WTC11 (cell line): ENCODE data around the genes KIR3DL3, TMEM86B and BRSK1.

DNA sequence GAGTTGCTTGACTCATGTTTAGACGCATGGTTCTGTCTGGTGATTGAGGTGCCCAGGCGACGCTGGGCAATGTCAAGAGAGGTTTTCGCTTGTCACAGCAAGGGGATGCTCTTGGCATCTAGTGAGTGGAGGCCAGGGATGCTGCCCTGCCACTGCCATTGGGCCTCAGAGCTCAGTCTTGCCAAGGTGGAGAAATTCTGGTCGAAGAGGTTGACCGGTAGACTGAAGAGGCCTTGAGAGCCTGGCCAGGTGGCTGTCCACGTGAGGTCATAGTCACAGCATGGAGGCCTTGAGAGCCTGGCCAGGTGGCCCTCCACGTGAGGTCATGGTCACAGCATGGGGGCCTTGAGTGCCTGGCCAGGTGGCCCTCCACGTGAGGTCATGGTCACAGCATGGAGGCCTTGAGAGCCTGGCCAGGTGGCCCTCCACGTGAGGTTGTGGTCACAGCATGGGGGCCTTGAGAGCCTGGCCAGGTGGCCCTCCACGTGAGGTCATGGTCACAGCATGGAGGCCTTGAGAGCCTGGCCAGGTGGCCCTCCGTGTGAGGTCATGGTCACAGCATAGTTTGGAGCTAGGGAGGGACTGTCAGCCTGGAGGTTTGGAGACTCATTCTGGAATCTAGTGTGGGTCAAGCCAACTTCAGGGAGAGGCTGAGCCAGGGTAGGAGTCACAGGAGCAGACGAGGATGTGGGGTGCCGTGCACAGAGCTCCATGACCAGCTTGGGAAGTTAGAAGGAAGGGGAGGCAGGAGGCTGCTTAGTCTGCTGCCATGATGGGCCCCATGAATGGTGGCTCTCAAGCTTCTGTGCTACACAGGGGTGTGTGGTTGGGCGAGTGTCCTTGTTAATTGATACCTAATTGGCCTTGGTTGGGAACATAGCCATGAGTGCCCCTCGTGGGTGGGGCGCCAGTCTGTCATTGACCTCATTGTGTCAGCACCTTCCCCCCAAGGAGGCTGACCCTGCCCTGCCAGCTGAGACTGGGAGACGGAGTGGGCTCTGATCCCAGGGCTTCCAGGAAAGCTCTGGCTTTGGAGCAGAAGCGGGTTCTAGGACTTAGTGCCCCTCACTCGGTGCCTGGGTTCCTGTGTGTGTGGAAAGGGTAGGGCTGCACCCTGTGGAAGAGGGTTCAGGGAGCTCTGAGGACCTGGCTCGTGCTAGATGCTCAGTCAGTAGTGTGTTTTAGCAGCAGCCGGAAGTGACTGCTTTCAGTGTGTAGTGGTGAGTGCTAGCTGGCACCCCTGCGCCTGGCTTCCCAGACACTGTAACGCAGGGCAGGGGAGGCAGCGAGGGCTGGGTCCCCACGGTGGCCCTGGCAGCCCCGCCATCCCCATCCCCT is 4.0 kb downstream of the LENG9 start:
- PRO-cap: no peak

GRCh38 chr19:54462592-54462764 is 1.1 kb downstream of the LENG9 start:
- PRO-cap: no peak

DNA sequence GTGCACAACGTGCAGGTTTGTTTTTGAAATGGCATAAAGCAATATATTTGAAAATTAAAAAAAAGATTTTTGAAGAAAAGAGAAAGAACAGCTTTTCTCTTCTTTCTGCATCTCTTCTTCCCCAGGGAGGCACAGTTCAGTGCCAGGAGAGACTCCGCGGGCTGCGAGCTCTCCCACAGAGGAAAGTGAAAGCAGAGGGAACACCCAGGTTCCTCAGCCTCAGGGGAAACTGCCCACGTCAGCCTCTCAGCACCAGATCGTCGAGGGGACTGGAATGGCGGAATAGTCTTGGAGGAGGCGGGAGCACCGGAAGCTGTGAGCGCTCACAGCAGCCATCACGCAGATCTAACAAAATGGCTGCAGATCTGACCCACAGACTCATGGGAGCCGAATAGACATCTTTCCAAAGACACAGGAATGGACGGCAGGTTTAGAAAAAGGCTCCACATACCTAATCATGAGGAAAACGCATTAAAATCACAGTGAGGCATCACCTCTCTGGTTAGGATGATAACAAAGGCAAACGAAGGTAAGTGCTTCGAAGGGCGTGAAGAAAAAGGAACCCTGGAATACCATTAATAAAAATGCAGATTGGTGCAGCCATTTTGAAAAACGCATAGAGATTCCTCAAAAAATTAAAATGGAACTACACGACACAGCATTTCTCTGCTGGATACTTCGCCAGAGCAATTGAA is 11.8 kb upstream of the LILRA2 start:
- PRO-cap: no peak

DNA sequence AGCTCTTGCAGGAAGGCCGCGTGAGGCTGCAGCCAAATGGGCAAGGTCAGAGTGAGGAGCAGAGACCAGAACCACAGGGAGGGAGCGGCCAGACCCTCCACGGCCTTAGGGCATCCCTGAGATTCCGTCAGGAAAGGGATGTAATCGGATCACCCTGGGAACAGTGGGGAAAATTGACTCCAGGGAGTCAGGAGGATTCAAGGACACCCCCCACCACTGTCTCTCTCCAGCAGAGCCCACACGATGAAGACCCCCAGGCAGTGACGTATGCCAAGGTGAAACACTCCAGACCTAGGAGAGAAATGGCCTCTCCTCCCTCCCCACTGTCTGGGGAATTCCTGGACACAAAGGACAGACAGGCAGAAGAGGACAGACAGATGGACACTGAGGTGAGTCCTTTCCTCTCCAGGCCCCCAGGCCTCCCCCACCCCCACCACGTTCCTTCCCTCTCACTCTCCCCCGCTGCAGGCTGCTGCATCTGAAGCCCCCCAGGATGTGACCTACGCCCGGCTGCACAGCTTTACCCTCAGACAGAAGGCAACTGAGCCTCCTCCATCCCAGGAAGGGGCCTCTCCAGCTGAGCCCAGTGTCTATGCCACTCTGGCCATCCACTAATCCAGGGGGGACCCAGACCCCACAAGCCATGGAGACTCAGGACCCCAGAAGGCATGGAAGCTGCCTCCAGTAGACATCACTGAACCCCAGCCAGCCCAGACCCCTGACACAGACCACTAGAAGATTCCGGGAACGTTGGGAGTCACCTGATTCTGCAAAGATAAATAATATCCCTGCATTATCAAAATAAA is 4.8 kb downstream of the LILRB4 start:
- PRO-cap: no peak

DNA sequence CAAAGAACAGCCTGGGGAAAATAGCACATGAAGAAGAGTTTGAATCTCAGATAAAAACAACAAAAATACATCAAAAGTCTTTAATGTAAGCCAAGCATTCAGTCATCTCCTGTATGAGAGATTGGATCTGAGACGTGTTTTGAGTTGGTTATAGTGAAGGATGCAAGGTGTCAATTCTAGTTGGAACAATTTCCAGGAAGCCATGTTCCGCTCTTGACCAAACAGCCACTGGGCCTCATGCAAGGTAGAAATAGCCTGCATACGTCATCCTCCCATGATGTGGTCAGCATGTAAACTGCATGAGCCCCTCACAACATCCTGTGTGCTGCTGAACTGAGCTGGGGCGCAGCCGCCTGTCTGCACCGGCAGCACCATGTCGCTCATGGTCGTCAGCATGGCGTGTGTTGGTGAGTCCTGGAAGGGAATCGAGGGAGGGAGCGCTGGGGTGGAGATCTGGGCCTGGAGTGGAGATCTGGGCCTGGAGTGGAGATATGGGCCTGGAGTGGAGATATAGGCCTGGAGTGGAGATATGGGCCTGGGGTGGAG is at the start of gene KIR3DL3:
Gene KIR3DL3 (plus strand): TSS at position 319 of the 546 bp plus-strand sequence.
- PRO-cap: no peak

- PRO-cap: no peak
Observed at GRCh38 chr19:54889652-54890096, 15.6 kb downstream of the FCAR start.

- PRO-cap: no peak
Observed at GRCh38 chr19:55070972-55071526, 4.6 kb upstream of the EPS8L1 start.

DNA sequence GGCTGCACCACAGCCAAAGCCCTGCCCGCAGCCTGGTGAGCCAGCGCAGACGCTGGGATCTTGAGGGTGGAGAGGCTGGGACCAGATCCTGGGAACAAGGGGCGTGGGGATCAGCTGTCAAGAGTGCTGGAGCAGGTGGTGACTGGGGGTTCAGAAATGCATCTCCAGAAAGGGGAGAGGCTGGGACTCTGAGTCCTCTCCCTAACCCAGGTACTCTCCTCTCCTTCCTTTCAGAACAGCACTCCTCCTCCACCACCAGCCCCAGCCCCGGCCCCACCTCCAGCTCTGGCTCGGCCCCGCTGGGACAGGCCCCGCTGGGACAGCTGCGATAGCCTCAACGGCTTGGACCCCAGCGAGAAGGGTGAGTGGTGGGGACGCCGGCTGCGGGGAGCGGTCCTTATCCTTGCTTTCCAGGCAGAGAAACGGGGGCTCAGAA is 10.5 kb downstream of the EPS8L1 start:
- PRO-cap: no peak

DNA sequence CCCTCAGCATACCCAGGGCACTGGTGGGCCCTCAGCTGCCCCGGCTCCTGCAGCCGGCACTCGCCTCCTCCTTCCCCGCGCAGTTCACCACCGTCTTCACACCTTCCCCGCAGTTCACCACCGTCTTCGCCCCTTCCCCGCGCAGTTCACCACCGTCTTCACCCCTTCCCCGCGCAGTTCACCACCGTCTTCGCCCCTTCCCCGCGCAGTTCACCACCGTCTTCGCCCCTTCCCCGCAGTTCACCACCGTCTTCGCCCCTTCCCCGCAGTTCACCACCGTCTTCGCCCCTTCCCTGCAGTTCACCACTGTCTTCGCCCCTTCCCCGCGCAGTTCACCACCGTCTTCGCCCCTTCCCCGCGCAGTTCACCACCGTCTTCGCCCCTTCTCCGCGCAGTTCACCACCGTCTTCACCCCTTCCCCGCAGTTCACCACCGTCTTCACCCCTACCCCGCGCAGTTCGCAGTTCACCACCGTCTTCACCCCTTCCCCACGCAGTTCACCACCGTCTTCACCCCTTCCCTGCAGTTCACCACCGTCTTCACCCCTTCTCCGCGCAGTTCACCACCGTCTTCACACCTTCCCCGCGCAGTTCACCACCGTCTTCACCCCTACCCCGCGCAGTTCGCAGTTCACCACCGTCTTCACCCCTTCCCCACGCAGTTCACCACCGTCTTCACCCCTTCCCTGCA is 20.6 kb downstream of the PPP1R12C start:
- PRO-cap: no peak

DNA sequence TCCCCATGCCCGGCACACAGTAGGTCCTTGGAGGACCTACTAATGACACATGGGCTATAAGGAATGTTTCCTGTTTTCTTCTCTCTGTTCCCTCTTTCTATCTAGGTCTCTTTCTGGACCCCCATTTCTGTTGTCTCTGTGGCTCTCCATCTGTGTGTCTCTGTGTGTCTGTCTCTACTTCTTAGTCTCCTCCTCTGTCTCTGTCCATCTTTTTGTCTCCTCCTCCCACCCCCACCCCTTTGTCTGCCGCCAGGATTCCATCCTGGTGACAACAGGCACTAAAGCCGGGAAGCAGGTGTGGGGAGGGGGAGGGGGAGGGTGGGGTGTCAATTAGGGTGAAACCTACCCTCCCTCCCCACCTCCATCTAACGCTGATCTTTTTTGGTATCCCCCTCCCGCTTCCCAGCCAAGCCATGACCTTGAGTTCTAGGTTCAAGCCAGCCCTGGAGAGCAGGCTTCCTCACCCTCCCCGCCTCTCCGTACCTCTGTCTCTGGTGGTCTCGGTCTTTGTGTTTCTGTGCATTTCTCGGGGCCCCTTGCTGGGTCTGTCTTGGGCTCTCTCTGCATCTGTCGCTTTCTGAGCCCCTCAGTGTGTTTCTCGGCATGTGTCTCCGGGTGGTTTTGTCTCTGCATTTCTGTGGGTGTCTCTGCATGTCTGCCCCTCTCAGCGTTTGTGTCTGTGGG is 628 bp upstream of the TNNT1 start:
- PRO-cap: no peak

- PRO-cap: no peak
Observed at GRCh38 chr19:55165536-55166404, 643 bp downstream of the DNAAF3 start.

- PRO-cap: no peak
Observed at GRCh38 chr19:55209794-55210685, 739 bp upstream of the PTPRH start.

DNA sequence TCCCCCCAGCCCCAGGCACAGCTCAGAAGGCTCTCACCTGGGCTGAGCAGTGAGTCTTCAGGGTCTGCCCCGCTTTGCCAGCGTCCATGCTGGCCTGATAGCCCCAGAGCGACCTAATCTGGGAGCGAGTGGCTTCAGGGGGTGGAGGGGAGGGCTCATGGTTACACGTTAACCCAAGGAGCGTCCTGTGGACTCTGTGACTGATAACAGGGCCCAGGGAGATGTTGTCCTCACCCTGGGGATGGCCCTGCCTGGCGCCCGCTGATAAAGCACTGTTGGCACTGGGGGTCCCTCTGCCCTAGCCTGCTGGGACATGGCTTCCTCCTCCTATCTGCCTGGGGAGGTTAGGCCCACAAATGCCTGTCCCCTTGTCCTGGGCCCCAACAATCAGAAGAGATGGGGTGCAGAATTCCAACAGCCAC is at the start of gene TMEM86B:
Gene TMEM86B (minus strand): TSS at position 110 of the 422 bp plus-strand sequence.
- PRO-cap: no peak

GRCh38 chr19:55236631-55237182 is 8.1 kb upstream of the TMEM86B start:
- PRO-cap: no peak

GRCh38 chr19:55253625-55254145 is 5.1 kb downstream of the PPP6R1 start:
- PRO-cap: no peak

GRCh38 chr19:55283576-55284303 is at the start of gene BRSK1:
Gene BRSK1, plus strand, starts transcription at chr19:55283997.
- PRO-cap: bidirectional peak, plus-strand start at chr19:55284133, minus-strand start at chr19:55283905

DNA sequence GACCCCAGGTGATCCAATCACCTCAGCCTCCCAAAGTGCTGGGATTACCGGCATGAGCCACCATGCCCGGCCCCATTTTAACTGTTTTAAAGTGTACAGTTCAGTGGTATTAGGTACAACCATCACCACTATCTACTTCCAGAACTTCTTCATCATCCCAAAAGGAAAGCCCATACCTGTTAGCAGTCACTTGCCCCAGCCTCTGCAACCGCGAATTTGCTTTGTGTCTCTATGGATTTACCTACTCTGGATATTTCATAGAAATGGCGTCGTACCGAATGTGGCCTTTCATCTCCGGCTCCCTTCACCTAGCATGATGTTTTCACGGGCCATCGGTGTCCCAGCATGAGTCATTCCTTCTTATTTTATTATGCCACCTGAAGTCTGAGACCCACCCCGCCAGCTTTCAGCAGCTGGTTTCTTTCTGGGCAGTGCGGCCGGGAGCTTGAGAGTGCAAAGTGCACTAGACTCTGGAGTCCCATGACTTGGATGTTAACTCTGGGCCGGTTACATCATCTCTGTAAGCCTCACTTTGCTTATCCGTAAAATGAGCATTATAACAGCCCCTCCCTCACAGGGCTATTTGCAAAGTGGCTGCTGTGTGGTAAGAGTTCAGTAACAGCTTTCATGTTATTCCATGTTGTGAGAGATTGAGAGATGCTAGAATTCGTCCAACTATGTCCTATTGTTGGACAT is 5.9 kb upstream of the KMT5C start:
- PRO-cap: no peak

- PRO-cap: no peak
Observed at GRCh38 chr19:55341955-55342455, 2.3 kb downstream of the KMT5C start.

- PRO-cap: no peak
Observed at GRCh38 chr19:55374127-55374886, 2.3 kb upstream of the TMEM190 start.

GRCh38 chr19:55406297-55407560 is 859 bp downstream of the UBE2S start:
- PRO-cap: no peak